ENCODE measurements around a stretch of chr21.

DNA sequence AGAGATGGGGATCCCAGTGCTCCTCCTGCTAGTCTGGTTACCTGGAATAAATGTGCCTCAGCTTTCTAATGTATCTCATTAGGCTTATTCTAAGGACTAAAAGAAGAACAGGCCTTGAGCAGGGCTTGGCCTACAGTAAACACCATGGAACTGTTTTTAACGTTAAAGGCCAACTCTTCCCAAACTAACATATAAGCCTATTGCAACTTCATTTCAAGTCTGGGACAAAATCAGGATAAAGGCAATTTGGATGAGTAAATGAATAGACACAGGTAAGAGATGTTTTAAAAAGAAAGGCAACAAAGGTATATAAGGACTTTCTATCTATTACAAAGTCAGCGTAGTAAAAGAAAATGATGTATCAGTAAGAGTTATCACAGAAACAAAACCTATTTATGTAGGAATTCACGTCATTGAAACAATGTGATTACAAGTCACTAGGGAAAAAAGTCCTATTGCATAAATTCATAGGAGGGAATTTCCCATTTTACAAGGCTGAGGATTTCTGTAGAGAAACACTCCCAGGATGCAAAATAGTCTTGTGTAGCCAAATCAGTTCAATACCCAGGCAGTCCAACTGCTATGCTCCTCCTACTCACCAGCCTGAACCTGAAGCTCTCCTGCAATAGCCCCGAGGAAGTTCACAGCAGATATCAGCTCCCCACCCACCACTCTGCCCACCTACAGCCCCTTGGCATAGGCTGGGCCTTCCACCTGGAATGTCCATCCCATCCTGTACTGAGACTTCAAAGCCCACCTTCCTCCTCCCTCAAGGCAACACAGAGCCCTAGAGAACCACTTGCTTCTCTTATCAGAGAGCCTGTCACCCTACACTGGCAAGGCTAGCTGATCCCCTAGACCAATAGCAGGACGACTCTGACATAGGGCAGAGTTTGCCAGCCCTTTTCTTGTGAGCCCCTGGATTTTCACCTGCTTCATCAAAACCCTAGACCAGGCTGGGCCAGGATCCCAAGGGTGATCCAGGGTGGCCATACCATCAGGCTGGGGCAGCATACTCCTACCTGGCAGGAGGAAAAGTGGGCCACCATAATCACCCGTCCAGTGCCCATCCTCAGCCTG is 1.7 kb downstream of the LSS start:
- PRO-cap = no peak

DNA sequence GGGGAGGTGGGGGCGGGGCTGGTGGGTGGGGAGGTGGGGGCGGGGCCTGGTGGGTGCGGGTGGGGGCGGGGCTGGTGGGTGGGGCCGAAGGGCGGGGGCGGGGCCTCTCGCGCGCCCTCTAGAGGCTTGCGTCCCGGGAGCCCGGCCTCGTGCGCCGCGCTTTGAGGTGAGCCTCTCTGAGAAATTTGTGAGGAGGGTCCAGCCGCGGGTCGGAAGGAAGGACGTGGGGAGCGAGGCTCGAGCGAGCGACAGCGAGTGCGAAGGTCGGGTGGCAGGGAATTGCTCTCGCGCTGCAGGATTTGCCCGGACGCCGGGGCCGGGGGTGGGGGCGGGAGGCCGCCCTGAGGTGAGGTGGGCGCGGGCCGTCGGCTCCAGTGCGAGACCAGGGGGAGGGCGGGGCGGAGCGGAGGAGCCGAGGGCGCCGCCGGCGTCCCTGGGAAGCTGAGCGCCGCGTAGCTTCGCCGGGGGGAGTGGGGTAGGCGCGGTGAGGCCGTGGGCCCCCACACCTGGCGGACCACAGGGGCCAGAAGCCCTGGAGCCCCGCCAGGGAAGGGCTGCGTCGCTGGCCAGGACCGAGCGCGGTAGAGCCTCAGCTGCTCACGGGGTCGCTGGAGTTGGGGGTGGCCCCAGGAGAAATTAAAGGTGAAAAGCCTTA is 654 bp upstream of the LSS start:
- PRO-cap = no peak

DNA sequence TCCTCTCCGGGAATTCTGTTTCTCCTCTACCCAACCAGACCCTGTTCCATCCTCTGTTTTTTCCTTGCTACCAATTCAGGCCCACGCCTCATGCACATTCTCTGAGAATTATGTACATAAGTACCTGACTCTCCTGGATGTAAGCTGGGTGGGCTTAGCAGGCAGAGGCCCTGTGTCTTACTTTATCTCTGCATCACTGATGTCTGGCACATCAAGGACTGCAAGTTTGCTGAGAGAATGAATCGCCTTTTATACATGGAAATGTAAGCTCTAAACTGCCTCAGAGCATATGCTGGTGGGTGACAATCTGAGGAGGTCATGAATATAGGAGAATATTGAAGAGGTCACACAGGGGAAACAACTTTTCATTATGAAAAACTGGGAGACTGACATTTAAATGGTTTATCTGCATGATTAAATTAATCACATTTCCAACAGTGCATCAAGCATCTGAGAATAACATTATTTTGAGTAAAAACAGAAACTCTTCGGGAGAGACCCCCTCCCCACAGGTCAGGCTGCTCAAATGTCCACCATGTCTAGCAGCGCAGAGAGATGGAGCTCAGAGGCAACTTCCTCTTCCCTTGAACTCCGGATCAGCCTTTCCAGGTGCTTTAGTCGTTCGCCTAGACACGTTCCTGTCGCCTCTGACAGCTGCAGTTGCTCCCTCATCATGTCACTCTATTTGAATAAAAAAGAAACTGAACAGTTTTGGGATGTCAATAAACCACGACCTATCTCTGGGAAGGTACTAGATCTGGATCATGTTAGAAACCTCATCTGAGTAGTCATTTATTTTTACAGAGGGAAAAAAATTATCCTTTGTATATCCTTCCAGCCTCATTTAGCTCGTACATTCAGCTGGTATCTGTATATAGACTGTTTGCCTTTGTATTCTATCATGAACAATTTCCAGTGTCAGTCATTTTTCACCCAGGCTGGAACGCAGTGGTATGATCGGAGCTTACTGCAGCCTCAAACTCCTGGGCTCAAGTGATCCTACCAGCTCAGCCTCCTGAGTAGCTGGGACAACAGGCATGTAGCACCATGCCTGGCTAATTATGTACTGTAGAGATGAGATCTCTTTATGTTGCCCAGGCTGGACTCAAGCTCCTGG is 6.5 kb upstream of the LSS start:
- PRO-cap = no peak

GRCh38 chr21:46244707-46245097 is 16.1 kb upstream of the LSS start:
- PRO-cap = no peak

DNA sequence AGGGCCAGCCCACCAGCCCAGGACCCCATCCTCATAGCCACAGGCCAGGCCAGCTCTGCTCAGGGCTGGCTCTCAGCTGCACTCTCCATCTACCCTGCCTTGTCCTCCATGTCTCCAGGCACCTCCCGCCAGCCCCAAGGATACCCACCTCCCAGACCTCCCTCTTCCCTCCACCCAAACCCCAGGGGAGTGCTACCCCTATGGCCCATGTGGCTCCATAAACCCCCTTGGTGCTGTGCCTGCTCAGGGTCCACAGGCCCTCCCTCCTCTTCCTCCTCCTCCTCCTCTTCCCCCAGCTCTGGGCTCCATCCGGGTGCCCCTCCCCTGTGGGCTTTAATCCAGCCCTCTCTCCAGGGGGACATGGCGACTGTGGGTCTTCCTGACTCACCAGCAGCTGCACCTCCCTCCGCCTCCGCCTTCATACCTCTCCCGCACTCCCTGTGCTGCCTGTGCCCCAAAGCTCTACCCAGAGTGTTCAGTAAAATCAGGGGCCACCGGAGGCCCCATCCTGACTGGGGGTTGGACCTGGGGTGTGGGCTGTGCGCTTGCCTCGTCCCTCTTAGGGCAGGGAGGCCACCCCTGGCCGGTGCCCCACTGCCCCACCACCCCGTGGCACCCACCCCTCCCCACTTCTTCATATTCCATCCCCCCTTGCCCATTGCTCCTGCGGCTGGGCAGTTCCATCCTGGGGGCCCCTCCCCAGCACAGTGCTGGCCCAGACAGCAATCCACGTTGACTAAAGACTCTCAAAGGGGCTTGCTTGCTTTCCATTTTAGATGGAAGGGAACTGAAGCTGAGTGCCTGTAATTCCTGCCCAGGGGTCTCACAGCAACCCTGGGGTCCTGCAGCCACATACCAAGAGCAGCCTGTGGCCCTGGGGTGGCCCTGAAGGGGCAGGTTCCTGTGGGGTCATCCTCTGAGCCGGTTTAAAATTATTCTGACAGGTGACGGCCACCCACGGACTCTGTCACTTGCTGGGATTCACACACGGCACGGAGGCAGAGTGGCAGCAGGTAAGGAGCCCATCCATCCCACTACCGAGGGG is 9.4 kb downstream of the YBEY start:
- PRO-cap = no peak

GRCh38 chr21:46326032-46326600 is 2.2 kb downstream of the PCNT start:
- PRO-cap = no peak

GRCh38 chr21:46626346-46627247 is 8.9 kb upstream of the PRMT2 start:
- PRO-cap = no peak

DNA sequence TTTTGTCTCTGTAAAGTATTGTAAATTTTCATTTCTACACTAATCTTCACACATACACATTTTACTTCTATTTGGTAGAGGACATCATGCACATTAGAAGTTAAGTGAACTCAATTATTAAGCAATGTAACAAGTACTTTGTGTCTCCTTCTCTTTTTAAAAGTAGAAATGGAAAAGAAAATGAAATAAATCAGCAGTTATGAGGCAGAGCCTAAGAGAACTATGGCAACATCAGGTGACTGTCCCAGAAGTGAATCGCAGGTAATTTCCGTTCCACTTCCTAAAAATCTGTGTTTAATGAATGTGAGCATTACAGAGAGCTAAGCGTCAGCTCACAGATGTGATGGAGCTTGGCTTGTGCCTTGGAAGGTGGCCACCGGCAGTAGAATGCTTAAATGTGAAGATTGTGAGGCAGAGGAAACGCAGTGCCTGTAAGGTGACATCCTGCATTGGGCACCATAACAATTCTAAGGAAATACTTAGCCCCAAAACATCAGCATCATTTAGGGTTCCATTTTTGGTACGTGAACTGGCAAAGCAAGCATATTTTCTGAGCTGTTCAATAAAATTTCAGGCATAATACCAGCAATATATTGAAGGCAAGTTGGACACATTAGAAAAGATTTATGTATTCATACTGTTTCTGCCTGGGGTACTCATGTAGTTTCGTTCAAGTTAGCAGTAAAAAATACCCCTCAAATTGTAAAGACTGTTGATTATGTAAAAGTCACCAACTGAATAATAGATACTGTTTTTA is 1.4 kb downstream of the PRMT2 start:
- PRO-cap = no peak